ENCODE measurements around the gene CDSN.

GRCh38 chr6:30670771-30671395 lies 1.9 kb downstream of the DHX16 start:
- PRO-cap: no peak
- CAGE, long polyA plus RNA: no peak

DNA sequence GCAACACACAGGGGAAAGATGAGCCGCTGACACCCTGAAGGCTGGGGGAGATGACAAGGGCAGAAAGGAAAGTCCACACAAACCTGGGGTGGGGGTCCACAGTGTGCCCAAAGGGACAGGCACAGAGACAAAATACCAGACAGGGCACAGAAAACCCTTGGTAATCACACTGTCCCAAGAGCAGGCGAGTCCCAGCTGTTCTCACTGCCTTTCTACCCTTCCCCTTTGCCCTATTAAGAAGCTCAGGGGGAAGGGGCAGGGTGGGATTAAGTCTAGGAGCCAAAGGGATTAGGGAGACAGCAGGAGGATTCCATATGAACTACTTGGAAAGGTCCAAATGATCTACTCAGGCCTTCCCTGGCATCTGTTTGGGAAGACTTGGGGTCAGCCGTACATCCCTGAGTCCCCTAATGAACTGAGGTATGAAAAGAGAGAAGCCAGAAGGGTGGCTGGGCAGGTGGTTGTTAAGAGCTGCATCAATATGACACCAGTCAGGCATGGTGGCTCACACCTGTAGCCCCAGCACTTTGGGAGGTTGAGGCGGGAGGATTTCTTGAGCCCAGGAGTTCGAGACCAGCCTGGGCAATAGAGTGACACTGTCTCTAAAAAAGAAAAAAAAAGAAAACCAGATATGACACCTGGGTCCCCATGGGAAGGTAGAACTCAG lies 6.3 kb downstream of the PPP1R18 start:
- PRO-cap: no peak
- CAGE, long polyA plus RNA: no peak

DNA sequence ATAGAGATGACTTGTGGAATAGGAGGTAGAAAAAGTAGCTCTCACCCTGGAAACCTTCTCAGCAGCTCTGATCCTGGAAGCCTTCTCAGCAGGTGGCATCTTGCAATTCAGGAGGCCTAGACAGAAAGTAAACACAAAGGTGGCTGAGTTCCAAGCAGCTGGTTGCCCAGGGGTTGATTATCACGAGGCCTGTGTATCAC lies 9.8 kb downstream of the MDC1 start:
- PRO-cap: no peak
- CAGE, long polyA plus RNA: no peak

GRCh38 chr6:30820178-30820632 lies 64.1 kb upstream of the DDR1 start:
- PRO-cap: no peak
- CAGE, long polyA plus RNA: no peak

- PRO-cap: no peak
- CAGE, long polyA plus RNA: no peak
Measured at GRCh38 chr6:30843048-30843644, 41.2 kb upstream of the DDR1 start.

GRCh38 chr6:30926501-30927014 lies 5.4 kb downstream of the SFTA2 start:
- PRO-cap: no peak
- CAGE, long polyA plus RNA: no peak

GRCh38 chr6:31120359-31120558 lies at the start of gene CDSN:
TSS of gene CDSN (minus strand) at chr6:31120446.
- PRO-cap: no peak
- CAGE, long polyA plus RNA: no peak

DNA sequence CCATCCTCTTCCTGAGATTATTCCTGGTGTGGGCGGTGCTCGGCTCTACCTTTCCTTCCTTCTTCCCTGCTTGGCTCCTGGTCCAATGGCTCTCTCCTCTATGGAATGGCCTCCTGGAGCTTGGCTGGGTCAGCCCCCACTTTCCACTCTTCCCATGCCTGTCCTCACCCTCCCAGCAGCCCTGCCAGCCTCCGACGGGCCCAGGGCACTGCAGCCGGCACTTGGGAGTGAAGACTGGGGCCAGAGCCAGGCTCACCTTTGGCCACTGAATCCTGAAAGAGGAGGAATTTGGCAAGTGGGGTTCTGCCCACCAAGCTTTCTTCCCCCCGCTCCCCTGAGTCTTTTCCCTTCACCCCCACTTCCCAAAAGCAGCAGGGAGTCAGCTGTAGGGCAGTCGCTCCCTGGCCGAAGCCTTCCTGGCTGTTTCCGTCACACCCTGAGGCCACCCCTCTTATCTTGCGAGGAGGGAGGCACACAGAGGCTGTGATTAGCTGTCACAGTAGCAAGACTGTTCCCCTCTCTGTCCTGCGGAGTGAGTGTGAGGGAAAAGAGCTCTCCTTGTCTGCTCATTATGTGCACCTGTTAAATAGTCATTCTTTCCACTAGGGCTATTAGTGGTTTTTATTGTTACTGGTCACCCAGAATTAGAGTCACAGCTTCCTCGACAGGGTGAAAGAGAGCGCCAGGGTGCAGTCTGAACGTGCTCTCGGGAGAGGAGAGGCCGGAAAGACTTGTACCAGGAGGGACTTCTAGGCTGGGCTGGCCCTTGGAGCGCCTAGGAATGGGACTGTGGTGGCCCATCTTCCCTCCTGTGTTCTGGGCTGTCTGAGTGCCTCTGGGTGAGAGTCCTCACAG lies 6.4 kb upstream of the CDSN start:
- PRO-cap: no peak
- CAGE, long polyA plus RNA: no peak

- PRO-cap: no peak
- CAGE, long polyA plus RNA: no peak
Measured at GRCh38 chr6:31156512-31157436, 828 bp downstream of the CCHCR1 start.

- PRO-cap: no peak
- CAGE, long polyA plus RNA: no peak
Measured at GRCh38 chr6:31172048-31173065, 1.9 kb upstream of the POU5F1 start.

DNA sequence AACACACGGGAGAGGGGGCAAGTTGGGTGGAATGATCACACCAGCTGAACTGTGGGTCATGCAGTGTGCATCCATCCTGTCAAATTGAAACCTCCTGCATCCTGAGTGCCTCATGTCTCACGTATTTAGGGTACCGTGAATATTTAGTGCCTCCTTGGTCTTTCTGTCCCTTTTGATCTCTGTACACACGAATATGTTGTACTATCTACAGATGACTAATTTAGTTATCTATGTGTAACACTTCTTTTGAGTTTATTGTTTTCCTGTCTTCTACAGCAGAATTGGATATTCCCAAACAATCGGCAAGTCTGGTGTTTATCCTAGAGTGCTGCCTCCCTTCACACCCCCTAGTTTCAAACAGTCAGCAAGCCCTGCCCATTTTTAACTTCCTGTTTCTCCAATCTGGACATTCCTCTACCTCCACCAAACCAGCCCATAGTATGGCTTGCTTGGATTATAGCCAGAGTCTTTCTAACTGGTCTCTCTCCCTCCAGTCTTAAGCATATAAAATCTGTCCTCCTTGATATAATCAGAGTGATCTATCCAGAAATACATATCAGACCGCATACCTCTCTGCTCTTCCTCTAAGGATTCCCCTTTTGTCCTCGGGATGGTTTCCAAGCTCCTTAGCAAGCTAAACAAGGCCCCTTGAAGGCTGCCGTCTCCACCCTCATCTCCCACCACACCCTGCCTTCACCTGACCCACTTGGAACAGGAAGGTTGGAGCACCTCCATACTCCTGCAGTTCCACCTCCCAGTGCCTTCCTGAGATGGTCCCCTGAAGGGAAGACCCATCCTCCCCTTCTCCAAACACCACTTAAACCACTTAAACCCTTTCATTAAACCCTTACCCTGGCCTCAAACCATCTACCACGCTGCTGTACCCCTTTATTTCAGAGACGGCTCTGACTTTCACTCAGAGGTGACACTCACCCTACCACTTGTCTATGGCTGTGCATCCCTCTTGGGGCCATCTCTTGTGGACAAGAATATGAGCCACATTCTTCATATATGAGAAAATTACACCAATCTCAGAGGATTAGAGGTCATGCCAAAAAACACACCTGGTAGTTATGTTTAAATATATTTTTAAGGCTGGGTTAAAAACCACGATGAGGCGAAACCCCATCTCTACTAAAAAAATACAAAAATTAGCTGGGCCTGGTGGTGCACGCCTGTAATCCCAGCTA lies 8.4 kb upstream of the POU5F1 start:
- PRO-cap: no peak
- CAGE, long polyA plus RNA: no peak

DNA sequence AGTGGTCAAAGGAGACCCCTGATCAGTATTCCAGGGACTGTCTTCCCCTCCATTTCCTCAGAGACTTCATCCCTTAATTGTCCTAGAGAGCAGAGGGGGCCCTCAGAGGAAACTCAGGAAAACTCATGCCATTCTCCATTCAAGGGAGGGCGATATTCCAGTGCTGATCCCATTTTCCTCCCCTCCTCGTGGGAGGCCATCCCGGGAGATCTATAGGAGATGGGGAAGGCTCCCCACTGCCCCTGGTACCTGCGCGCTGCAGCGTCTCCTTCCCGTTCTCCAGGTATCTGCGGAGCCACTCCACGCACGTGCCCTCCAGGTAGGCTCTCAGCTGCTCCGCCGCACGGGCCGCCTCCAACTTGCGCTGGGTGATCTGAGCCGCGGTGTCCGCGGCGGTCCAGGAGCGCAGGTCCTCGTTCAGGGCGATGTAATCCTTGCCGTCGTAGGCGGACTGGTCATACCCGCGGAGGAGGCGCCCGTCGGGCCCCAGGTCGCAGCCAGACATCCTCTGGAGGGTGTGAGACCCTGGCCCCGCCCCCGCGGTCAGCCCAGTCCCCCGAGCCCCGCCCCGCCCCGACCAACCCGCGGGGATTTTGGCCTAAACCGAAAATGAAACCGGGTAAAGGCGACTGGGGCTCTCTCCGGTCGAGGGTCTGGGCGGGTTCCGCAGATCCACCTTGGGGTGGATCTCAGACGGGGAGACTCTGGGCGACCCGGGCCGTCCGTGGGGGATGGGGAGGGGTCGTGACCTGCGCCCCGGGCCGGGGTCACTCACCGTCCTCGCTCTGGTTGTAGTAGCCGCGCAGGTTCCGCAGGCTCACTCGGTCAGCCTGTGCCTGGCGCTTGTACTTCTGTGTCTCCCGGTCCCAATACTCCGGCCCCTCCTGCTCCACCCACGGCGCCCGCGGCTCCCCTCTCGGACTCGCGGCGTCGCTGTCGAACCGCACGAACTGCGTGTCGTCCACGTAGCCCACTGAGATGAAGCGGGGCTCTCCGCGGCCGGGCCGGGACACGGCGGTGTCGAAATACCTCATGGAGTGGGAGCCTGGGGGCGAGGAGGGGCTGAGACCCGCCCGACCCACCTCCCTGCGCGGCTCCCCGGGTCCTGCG lies 713 bp downstream of the HLA-C start:
- PRO-cap: bidirectional peak, plus-strand start at position 628 of the sequence, minus-strand start at position 333 of the sequence; bidirectional peak, plus-strand start at position 831 of the sequence, minus-strand start at position 788 of the sequence
- CAGE, long polyA plus RNA: start-site peak on the plus strand centred at position 300 of the sequence, 20 bp wide, 26 and 19 reads in 2 replicates

- PRO-cap: no peak
- CAGE, long polyA plus RNA: no peak
Measured at GRCh38 chr6:31349410-31349913, 7.5 kb downstream of the HLA-B start.

DNA sequence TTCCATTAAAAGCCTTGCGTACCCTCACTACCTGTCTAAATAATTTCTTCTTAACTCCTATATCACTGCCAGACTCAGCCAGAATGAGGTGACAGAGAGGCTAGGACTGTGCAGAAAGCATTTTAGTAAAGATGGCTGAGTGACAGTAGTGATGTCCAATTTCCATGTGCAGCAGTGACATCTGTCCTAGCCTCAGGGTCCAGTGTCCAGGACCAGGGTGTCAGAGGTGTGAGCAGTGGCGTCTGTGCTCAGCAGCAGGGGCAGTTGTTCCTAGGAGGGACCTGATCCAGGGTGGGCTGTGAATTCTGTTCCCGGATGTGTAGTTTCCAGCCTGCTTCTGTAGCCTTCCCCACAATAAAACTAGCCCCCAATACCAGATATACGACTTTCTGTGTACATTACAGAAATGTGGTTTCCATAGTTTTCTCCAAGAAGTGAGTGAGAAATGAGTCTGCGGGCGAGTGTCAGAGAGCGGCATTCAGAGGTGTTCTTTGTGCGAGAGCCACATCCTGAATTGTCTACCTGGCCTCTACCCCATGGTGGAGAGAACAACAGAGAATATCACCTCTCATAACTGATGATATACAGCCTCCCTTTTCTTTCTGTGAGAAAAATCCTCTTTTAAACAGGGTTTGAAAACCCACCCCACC lies 5.9 kb downstream of the HLA-B start:
- PRO-cap: bidirectional peak, plus-strand start at position 477 of the sequence, minus-strand start at position 277 of the sequence
- CAGE, long polyA plus RNA: no peak

DNA sequence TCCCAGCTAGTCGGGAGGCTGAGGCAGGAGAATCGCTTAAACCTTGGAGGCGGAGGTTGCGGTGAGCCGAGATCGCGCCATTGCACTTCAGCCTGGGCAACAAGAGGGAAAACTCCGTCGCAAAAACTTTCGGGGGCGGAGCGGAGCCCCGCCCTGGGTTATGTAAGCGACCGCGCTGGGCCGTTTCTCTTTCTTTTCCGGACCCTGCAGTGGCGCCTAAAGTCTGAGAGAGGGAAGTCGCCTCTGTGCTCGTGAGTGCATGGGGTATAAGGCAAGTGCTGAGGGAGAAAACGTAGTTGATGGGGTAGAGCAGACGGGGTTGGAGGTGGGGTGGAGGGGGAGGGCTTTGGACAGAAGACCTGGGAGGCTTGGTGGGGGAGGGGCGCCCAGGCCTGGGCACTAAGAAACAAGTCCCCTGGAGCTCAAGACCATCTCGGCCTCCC lies 2.9 kb upstream of the MICA start:
- PRO-cap: bidirectional peak, plus-strand start at position 209 of the sequence, minus-strand start at position 113 of the sequence
- CAGE, long polyA plus RNA: no peak

DNA sequence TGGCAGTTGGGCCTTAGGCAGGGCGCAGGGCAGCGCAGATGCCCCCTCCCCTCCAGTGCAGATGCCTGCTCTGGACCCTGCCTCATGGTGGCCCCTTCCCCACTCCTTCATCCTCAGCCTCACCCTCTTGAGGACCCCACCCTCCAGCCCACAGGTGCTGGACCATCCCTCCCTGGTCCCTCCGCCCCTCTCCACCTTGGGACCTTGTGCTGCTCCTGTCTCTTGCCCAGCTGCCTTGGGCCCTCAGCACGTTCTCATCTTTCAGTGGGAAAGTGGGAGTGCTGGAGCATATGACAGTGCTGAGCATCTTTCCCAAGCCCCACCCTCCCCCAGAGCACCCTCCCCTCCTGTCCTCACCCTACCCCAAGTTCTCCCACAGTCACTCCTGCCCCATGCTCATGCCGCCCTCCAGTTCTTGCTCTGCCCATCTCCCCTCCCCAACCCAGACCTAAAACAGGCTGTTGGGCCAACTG lies 1.4 kb downstream of the MICA start:
- PRO-cap: no peak
- CAGE, long polyA plus RNA: no peak

DNA sequence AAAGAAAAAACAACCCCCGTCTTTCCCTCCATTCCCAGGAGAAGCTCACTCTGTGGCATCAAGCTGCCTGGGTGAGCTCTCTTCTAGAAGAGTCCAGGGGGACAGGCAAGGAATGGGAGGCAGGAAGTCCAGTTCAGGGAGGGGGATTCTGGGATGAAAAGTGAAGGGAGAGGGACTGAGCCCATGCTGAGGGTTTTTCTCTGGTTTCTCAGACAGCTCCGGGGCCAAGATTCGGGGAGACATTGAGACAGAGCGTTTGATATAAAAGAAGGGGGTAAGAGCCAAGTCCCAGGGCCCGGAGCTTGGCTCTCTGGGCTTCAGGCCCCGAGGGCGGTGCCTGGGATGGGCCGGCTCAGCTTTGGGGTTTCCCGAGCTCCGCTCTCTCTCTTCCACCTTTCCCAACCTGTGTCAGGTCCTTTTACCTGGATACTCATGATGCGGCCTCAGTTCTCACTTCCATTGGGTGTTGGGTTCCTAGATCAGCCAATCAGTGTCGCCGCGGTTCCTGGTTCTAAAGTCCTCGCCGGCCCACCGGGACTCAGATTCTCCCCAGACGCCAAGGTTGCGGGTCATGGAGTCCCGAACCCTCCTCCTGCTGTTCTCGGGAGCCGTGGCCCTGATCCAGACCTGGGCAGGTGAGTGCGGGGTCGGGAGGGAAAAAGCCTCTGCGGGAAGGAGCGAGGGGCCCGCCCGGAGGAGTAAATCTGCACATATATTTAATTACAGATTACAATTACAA lies 35.1 kb upstream of the MICB start:
- PRO-cap: unidirectional peak, plus-strand start at position 211 of the sequence; bidirectional peak, plus-strand start at position 541 of the sequence, minus-strand start at position 360 of the sequence
- CAGE, long polyA plus RNA: no peak

- PRO-cap: bidirectional peak, plus-strand start at chr6:31542390, minus-strand start at chr6:31542327
- CAGE, long polyA plus RNA: no peak
Measured at GRCh38 chr6:31542164-31542648, 403 bp upstream of the DDX39B start.

GRCh38 chr6:31621721-31622262 lies 1.3 kb downstream of the PRRC2A start:
- PRO-cap: no peak
- CAGE, long polyA plus RNA: no peak

GRCh38 chr6:31631629-31632107 lies 11.2 kb downstream of the PRRC2A start:
- PRO-cap: no peak
- CAGE, long polyA plus RNA: no peak

Data from B cell (primary cell).